Body of pancreas (tissue), 2 donors: ENCODE results near the genes RPL13 and ZNF276.

GRCh38 chr16:89316069-89316791 is 98.7 kb downstream of the ZNF778 start:
- PRO-cap: no peak
- RAMPAGE, long total RNA, 2 experiments: no peak in any of the 2 experiments

GRCh38 chr16:89320693-89321771 is 103.5 kb downstream of the ZNF778 start:
- PRO-cap: bidirectional peak, plus-strand start at chr16:89321456, minus-strand start at chr16:89321336
- RAMPAGE, long total RNA, 2 experiments: no peak in any of the 2 experiments

- PRO-cap: no peak
- RAMPAGE, long total RNA, 2 experiments: start-site peak on the minus strand in 1 of 2 experiments, at chr16:89386358-89386551 at its widest, 5 reads per replicate
Measured at GRCh38 chr16:89385902-89386715, 104.3 kb downstream of the ANKRD11 start.

DNA sequence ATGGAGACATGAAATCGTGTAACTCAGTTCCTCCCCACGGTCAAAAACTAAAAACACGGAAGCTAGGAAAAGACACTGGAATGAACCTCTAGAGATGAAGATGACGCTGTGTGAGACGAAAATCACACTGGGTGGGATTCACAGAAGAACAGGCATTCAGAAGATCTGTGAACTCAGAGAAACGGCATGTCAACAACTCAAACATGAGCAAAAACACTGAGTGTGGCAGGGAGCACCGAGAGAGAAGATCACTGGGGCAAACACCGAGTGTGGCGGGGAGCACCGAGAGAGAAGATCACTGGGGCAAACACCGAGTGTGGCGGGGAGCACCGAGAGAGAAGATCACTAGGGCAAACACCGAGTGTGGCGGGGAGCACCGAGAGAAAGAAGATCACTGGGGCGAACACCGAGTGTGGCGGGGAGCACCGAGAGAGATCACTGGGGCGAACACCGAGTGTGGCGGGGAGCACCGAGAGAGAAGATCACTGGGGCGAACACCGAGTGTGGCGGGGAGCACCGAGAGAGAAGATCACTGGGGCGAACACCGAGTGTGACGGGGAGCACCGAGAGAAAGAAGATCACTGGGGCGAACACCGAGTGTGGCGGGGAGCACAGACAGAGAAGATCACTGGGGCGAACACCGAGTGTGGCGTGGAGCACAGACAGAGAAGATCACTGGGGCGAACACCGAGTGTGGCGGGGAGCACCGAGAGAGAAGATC is 100.7 kb downstream of the ANKRD11 start:
- PRO-cap: no peak
- RAMPAGE, long total RNA, 2 experiments: no peak in any of the 2 experiments

DNA sequence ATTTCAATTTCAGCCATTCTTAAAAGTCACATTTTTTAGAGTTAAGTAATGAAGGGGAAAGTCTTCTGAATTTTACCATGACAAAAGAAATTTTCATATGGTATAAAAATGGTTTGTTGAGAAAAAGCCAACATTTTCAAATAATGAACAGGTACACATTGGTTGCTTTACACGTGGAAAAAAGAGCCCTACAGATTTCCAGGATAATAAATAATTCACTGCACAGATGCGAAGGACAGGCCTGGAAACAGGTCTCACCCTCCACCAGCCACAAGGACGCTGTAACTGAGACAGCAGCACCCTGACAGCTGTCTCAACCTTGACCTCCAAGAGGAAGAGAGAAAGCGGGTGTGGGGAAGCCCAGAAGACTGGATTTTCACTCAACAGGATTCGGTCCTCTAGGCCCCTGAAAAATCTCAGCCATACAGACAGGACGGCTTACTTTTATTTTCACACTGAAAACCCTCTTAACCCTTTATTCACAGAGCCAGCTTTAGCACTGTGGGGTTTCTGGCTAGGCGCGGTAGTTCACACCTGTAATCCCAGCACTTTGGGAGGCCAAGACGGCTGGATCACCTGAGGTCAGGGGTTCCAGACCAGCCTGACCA is 5.6 kb downstream of the ANKRD11 start:
- PRO-cap: no peak
- RAMPAGE, long total RNA, 2 experiments: no peak in any of the 2 experiments

DNA sequence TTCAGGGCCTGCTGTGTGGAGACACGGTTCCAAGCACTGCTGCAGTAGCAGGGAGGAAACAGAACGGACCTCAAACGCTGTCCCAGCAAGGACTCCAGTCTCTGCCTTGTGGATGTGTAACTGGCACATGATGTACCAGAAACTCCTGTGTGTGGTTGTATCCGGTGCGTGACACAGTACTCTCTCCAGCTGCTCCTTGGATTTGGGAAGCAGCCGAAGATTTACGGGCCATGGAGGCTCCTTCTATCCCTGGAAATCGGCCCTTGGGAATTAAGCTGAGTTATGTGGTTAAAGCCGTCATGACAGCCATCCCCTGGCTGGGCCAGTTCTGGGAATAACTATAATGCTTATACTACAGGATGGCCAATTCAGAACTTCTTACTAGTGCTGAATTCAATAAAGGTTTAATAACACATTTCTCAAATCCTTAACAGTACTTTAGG is 8.5 kb upstream of the ANKRD11 start:
- PRO-cap: no peak
- RAMPAGE, long total RNA, 2 experiments: no peak in any of the 2 experiments

GRCh38 chr16:89505174-89505799 is 2.9 kb upstream of the SPG7 start:
- PRO-cap: bidirectional peak, plus-strand start at chr16:89505683, minus-strand start at chr16:89505582
- RAMPAGE, long total RNA, 2 experiments: no peak in any of the 2 experiments

DNA sequence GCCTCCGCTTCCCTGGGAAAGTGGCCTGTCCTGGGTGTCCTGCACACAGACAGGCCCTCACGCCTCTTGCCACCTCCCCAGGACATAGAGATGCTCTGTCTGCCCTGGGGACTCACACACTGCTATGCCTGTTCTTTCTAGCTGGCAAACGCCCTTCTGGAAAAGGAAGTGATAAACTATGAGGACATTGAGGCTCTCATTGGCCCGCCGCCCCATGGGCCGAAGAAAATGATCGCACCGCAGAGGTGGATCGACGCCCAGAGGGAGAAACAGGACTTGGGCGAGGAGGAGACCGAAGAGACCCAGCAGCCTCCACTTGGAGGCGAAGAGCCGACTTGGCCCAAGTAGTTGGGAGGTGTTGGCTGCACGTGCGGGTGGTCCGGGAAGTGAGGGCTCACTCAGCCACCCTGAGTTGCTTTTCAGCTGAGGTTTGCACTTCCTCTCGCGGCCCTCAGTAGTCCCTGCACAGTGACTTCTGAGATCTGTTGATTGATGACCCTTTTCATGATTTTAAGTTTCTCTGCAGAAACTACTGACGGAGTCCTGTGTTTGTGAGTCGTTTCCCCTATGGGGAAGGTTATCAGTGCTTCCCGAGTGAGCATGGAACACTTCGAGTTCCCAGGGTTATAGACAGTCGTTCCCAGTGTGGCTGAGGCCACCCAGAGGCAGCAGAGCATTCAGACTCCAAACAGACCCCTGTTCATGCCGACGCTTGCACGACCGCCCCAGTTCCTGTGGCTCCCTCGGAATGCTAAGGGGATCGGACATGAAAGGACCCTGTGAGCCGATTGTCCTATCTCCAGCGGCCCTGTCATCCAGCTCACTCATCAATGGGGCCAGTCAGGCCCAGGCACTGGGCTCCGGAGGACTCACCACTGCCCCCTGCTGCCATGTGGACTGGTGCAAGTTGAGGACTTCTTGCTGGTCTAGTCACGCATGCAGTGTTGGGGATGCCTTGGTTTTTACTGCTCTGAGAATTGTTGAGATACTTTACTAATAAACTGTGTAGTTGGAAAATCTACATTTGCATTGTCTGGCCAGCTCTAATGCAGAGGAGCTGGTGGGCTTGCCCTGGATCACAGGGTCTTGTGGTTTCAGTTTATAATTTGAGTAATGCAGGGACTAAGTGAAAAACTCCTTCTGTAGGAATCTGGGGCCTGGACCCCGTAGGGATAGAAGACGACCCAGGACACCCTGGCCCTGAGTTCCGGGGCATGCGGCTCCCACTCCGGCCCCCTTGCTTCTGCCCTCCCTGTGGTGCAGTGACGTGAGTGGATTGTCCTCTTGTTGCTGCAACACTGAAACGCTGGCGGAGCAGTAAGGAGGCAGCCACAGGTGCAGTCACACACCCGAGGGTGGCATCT is 3.3 kb upstream of the RPL13 start:
- PRO-cap: no peak
- RAMPAGE, long total RNA, 2 experiments: no peak in any of the 2 experiments

DNA sequence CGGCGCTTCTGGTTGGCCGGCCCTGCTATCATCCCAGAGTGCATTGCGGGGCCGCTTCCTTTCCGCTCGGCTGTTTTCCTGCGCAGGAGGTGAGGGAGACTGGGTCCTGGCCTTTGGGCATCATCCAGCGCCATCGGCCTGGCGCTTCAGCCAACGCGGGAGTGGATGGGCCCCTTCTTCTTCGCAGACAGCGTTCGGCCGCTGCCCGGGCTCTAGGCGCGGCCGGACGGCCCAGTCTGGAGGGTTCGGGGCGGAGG is at the start of gene RPL13:
Gene RPL13 (plus strand): TSS at position 59 of the 257 bp plus-strand sequence.
- PRO-cap: bidirectional peak, plus-strand start at position 85 of the sequence, minus-strand start outside the sequence
- RAMPAGE, long total RNA, 2 experiments: start-site peak on the plus strand in 2 of 2 experiments, centred at position 73 of the sequence, 2,234 to 3,520 reads per replicate

DNA sequence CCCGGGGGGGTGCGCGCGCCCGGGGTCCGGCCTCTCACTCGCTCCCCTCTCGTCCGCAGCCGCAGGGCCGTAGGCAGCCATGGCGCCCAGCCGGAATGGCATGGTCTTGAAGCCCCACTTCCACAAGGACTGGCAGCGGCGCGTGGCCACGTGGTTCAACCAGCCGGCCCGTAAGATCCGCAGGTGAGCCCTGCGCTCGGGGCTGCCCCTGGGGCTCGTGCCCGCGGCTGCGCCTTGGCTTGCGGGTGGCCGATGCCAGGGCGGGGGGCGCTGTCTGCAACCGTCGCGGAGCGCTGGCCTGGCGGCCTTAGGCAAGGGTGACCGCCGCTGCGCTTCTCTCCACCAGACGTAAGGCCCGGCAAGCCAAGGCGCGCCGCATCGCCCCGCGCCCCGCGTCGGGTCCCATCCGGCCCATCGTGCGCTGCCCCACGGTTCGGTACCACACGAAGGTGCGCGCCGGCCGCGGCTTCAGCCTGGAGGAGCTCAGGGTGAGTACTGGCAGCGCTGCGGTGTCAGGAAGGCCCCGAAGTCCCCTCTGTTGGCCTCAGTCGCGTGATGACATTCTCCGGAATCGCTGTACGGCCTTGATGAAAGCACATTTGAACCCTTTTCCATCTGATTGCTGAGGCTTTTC is 516 bp downstream of the RPL13 start:
- PRO-cap: no peak
- RAMPAGE, long total RNA, 2 experiments: start-site peak on the plus strand in 2 of 2 experiments, centred at positions 170 to 419 of the sequence, 355 to 1,107 reads per replicate

DNA sequence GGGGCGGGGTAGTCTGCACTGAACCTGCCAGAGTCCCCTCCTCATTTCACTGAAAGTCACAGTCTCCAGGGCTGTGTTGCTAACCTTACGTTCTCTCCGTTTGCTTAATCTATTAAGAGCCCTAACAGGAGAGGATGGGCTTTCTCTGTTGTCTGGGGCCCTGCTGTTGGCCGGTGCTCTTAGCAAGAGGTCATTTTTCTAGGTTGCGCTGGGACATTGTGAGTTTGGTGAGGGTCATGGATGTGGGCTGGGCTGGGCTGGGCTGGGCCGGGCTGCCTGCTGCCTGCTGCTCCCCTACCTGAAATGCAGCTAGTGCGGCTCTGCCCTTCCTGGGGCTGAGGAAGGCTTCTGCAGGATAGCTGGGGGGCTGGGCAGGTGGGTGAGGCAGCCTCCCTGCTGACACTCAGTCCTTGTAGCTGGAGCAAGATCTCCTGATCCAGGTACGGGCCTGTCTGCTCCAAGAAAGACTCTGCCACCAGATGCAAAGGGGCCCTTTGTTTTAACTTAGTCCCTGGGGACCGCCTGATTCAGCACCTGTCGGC is 4.6 kb downstream of the RPL13 start:
- PRO-cap: no peak
- RAMPAGE, long total RNA, 2 experiments: no peak in any of the 2 experiments

GRCh38 chr16:89608311-89609029 is 5.0 kb upstream of the DPEP1 start:
- PRO-cap: no peak
- RAMPAGE, long total RNA, 2 experiments: no peak in any of the 2 experiments

DNA sequence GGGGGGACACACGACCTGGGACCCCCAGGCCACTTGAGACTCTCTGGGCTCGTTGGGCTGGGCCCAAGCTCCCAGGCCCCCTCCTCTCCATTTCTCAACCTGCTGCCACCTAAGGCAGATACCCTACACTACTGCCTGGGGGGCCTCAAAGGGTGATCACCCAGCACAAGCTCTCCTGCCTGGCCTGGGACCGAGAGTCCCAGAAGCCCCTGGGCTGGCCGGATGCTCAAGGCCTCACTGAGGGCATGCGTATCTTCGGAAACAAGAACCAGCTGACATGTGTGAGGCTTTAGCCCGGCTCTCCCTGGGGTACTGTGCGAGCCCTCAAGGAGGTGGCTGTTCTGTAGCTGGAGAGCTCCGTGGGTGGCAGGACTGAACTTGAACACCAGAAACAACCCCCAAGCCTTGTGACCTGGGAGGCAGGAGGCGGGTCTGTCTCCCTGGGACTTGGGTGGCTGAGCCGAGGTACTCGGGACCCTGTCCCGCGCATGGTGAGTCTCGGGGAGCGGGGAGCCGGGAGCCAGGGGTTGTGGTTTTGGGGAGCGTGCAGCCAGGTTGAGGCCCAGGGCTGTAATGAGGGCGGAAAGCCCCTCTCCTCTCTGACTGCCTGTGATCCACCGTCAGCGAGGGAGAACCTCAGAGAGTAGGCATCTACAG is 7.0 kb downstream of the DPEP1 start:
- PRO-cap: no peak
- RAMPAGE, long total RNA, 2 experiments: no peak in any of the 2 experiments

DNA sequence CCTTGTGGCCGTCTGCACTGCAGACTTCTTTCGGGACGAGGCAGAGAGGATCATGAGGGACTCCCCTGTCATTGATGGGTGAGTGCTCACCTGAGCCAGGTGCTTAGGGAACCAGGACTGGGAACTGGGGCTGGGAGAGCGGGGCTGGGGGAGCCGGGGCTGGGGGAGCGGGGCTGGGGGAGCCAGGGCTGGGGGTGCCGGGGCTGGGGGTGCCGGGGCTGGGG is 16.9 kb downstream of the DPEP1 start:
- PRO-cap: no peak
- RAMPAGE, long total RNA, 2 experiments: no peak in any of the 2 experiments

DNA sequence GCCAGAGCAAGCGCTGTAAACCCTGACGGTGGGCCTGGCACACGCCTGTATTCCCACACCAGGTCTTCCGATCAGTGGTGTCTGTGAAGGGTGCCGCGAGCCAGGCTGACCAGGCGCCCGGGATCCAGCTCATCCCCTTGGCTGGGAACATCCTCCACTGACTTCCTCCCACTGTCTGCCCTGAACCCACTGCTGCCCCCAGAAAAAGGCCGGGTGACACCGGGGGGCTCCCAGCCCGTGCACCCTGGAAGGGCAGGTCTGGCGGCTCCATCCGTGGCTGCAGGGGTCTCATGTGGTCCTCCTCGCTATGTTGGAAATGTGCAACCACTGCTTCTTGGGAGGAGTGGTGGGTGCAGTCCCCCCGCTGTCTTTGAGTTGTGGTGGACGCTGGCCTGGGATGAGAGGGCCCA is 5.8 kb downstream of the SPATA2L start:
- PRO-cap: no peak
- RAMPAGE, long total RNA, 2 experiments: no peak in any of the 2 experiments

GRCh38 chr16:89716738-89717666 is 3.7 kb downstream of the VPS9D1 start:
- PRO-cap: no peak
- RAMPAGE, long total RNA, 2 experiments: no peak in any of the 2 experiments

- PRO-cap: bidirectional peak, plus-strand start at chr16:89721587, minus-strand start at chr16:89721482
- RAMPAGE, long total RNA, 2 experiments: no peak in any of the 2 experiments
Measured at GRCh38 chr16:89721144-89721770, at the start of gene ZNF276. TSS of gene ZNF276 (plus strand) at chr16:89721537.

DNA sequence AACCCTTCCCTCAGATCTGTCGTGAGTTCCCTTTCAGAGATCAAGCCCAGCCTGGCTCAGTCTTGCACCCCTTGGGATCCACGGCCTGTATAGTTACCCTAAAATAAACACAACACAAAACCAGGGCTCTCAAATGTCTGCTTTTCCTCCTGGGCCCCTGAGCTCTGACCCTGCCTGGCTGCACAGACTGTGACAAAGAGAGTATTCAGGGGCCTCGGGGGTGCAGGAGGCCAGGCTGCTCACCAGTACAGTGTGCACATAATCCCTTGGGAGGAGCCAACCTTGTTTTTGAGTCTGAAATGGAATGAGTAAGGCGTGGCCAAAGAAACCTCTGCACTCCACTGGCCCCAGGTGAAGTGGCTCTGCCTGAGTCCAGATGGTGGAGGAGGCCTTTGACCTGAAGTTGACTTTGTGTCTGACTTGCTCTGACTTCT is 5.8 kb upstream of the SPIRE2 start:
- PRO-cap: no peak
- RAMPAGE, long total RNA, 2 experiments: no peak in any of the 2 experiments

GRCh38 chr16:89830294-89830602 is 2.0 kb downstream of the SPIRE2 start:
- PRO-cap: no peak
- RAMPAGE, long total RNA, 2 experiments: no peak in any of the 2 experiments

- PRO-cap: no peak
- RAMPAGE, long total RNA, 2 experiments: no peak in any of the 2 experiments
Measured at GRCh38 chr16:89847506-89848247, 19.4 kb downstream of the SPIRE2 start.